Sigmoid colon (tissue), 4 donors: ENCODE measurements around a stretch of chr12.

GRCh38 chr12:49189435-49189982 lies 629 bp upstream of the TUBA1A start:
- PRO-cap, result no peak
- RAMPAGE, long total RNA, 4 experiments, result no peak in any of the 4 experiments

DNA sequence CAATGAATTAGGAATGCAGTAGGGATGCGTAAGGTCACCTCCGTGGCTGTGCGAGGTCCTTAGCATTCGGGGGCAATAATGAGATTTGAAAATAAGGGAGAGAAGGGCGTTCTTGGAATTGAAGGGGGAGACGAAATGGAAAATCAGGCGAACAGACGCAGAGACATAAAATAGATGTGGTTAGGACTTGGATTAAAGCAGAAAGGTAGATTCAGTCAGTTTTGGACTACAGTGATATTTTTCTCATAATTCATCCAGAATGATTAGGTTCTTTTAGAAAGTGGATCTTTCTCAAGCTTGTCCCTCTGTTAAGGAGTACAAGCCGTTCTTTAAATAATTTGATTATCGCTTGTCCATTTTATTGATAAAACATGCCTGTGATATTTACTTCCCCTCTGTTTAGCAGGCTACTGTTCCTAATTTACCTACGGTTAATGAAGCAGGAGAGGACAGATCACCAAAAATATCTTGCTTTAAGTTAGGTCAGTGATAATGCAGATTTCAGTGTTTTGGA lies 733 bp downstream of the SPATS2 start:
- PRO-cap, result no peak
- RAMPAGE, long total RNA, 4 experiments, result no peak in any of the 4 experiments

GRCh38 chr12:49389147-49389736 lies 22.0 kb downstream of the SPATS2 start:
- PRO-cap, result no peak
- RAMPAGE, long total RNA, 4 experiments, result no peak in any of the 4 experiments

- PRO-cap, result no peak
- RAMPAGE, long total RNA, 4 experiments, result no peak in any of the 4 experiments
Measured at GRCh38 chr12:49558412-49558844, 9.5 kb downstream of the MCRS1 start.

DNA sequence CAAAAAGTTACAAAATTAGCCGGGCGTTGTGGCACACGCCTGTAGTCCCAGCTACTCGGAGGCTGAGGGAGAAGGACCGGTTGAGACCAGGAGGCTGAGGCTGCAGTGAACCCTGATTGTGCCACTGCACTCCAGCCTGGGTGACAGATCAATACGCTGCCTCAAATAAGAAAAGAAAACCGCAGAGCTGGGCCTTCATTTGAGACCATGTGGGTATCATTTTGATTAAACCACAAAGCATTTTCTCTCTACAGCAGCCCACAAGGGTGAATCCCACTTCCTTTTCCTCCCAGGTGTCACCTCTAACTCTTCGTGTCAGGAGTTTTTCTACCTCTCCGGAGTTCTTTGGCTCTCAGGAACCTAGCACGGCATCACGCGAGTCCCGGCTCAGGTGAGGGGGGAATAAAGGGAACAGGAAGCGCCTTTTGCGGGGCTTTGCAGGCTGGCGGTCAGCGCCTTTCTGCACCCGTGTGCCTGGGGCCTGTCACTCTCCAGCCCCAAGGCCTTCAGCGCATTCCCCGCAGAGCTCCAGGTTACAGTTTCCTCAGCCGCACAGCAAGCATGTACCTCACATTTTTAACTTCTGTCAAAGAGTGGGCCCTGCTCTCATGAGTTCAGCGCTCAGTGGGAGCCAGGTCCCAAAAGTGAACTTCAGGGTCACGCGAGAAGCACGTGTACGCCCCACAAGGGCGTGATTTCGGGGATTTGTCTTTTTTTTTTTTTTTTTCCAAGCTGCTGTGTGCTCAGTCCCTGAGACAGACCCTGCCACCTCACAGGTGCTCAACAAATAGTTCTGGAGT lies 817 bp upstream of the PRPF40B start:
- PRO-cap, result no peak
- RAMPAGE, long total RNA, 4 experiments, result no peak in any of the 4 experiments

- PRO-cap, result no peak
- RAMPAGE, long total RNA, 4 experiments, result no peak in any of the 4 experiments
Measured at GRCh38 chr12:49636488-49636845, 13.1 kb downstream of the PRPF40B start.

DNA sequence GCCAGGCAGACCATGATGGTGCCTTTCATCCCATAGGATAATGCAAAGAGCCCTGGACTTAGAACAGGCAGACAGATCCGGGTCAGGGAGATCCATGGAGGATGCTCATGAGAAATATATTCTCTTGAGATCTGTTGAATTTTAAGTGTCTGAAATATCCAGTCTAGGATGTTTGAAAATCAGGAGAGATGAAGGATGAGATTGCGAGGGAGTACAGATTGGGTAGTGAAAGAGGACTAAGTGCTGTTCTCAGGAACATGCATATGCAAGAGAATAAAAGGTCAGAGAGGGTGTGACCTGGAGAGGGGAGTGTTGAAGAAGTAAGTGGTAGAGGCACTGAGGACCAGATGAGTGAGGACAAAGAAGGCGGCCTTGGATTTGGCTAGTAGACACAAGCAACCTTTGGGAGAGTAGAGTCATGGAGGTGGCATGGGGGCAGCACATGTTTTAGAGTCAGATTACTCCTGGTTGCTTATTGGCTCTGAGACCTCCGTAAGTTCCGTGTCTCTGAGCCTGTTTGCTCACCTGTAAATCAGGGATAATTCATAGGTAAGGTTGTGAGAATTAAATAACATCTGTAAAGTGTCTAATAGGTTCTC lies 16.9 kb downstream of the PRPF40B start:
- PRO-cap, result no peak
- RAMPAGE, long total RNA, 4 experiments, result no peak in any of the 4 experiments

- PRO-cap, result no peak
- RAMPAGE, long total RNA, 4 experiments, result no peak in any of the 4 experiments
Measured at GRCh38 chr12:49653384-49654101, 30.2 kb downstream of the PRPF40B start.

DNA sequence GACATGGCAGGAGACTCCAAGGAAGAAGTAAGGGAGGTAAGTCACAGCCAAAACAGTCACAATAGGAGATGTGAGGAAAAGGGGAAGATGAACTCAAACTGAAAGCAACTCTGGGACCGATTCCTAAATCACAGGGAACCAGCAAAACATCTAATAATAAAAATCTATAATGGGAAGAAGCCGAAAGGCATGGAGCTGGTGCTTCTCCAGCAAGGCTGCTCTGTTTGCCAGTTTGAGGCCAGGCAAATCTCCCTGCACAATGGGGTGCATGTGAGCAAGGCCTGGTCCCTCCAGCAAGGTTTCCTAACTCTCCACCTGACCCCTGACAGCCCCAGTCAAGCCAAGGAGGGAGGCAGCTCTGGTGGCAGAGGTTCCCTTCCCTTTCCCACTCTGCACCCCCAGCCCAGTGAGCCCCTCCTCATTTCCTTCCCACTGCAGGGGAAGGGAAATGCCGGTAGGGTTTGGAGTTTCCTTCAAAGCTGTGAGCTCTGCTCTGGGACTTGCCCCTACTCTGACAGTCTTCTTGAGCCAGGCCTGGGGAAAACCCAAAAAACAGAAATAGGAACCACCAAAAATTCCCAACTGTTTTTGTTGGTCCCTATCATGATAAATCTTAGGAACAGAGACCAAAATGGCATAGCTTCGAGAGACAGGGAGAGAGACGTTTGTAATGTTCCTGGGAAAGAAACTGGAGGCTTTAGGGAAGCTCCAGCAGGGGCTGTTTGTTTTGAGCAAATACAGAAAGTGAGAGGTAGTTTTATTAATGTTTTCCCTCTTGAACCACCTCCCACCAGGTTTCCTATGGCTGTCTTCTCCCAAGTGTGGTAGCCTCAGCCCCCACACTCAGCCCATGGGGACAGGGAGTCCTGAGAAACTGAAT lies 34.7 kb downstream of the FMNL3 start:
- PRO-cap, result unidirectional peak, plus-strand start at position 637 of the sequence
- RAMPAGE, long total RNA, 4 experiments, result no peak in any of the 4 experiments

DNA sequence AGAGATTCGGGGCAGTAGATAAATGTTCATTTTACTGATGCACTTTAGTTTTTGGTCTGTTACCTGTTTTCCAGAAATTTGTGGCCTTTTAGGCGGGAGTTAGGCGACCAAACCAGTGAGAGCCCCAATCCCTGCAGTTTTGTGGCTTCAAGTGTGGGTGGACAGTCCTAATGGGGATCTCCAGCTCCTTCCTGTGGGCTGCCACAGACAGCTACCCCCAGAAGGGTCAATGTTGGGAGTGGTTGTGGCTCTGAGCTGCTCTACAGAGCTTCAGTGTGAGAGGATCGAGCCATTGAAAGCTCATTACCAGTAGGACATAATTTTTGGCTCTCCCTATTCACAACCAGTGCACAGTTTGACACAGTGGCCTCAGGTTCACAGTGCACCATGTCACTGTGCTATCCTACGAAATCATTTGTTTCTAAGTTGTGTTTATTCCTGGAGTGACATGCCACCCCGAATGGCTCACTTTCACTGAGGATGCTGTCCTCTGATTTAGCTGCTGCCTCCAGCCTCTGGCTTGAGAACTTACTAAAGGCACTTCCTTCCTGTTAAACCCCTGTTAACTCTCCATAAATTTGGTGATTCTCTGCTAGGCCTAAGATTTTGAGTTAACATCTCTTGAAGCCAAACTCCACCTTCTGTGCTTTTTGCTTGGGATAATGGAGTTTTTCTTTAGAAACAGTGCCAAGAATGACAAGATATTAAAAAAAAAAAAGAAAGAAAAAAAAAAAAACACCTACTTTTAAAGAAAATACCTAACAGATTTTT lies 22.8 kb downstream of the TMBIM6 start:
- PRO-cap, result no peak
- RAMPAGE, long total RNA, 4 experiments, result no peak in any of the 4 experiments

DNA sequence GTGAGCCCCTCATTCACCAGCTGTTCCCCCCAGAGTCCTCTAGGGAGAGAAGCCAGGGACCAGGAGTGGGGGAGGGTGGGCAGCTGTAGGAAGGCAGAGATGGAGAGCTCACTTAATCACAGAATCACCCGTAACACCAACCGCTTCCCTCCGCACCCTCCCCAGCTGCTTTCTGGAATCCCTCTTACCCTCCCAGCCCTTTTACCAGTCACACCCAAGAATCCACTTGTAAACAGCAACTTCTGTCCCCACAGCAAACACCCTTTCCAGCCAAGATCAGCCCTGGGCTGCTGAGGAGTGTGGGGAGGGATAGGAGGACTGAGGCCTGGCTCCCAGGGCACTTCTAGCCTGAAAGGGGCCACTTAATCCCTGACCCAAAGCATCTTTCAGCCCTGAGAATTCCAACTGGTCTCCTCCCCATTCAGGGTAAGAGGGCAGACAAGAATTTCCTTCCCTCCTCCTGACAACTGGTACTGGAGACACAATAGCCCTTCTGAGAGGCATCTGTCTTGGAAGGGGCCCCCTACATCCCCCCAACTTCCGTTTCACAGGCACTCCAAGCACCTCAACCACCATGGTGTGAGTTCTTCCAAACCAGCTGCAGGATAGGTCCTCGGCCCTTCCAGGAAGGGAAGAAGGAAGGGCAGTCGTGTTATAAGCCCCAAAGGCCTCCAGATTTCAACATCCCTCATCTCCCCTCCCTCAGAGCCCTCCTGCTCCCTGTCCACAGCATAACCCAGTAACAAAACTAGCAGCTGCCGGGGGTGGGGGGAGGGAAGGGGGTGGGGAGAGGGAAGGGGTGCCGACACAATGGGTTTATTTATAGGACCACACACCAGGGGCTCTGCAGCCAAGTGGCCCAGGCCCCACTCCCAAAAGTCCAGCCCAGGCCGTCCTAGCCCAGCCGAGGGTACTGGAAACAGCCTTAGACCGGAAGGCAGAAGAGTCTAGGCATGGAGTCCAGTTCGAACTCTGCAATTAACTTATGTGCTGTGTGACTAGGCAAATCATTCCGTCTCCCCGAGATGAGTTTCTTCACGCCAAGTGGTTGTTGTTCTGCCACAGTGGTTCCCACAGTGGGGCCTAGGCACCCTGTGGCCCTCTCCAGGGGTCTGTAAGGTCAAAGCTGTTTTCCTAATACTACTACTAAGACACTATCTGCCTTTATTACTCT lies 18.4 kb downstream of the NCKAP5L start:
- PRO-cap, result no peak
- RAMPAGE, long total RNA, 4 experiments, result no peak in any of the 4 experiments

DNA sequence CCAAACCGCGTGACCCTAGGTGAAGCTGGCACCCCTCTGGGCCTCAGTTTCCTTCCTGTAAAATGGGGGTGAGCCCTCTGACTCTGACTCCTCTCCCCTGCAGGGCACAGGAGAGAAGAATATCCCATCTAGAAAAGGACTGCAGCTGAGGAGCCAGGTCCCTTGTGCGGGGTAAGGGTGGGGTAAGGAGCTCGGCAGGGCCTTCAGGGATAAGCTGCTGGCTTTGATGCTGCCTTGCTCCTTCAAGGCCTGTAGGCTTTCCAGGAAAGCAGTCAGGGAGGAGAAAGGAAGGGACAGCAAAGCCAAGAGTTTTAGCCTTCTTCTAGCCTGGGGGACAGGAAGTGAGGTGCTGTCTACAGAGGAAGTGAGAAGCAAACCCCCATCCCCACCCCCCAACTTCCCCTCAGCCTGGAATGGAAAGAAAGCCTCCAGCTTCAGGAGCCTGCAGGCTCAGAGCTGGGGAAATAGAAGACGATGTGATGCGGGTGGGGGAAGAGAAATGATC lies 7.3 kb downstream of the NCKAP5L start:
- PRO-cap, result no peak
- RAMPAGE, long total RNA, 4 experiments, result no peak in any of the 4 experiments

- PRO-cap, result no peak
- RAMPAGE, long total RNA, 4 experiments, result no peak in any of the 4 experiments
Measured at GRCh38 chr12:49868798-49869876, 26.2 kb upstream of the BCDIN3D start.

DNA sequence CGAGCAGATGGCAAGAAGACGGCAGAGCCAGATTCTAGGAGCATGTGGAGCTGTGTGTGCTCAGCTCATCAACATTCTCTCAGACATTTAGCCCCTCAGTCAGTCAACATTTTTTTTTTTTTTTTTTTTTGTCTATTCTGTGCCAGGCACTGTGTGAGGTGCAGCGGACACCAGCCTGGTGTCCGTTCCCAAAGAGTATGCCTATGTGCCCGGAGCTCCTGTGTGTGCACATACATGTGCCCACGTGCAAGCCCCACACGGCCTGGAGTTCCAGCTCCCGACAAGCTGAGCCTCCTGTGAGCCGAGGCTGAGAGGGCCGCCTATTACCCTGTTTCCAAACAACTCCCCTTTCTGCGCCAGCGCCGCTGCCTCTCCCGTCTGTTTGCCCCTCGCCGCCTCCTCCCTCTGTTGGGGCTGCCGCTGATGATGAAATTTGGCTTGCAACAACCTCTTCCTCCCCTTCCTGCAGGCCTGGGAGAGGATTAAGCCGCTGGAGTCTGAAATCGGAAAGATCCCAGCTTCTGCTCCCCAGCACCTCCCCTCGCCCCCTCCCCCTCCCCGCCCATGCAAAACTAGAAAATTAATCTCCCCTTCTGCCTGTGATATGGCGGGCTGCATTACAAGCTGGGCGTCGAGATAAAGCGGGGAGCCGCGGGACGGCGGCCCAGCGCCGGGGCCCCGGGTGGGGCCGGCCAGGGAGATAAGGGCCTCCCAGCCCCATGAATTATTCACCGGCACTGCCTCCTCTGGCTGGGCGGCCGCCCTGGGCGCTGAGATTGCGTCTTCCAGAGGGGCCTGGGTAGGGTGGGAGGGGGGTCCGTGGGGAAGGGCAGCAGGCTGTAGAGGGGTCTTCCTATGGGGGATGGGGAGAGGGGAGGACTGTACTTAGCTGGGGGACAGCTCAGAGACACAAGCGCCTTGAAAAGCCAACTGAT lies 6.9 kb upstream of the ASIC1 start:
- PRO-cap, result no peak
- RAMPAGE, long total RNA, 4 experiments, result no peak in any of the 4 experiments

DNA sequence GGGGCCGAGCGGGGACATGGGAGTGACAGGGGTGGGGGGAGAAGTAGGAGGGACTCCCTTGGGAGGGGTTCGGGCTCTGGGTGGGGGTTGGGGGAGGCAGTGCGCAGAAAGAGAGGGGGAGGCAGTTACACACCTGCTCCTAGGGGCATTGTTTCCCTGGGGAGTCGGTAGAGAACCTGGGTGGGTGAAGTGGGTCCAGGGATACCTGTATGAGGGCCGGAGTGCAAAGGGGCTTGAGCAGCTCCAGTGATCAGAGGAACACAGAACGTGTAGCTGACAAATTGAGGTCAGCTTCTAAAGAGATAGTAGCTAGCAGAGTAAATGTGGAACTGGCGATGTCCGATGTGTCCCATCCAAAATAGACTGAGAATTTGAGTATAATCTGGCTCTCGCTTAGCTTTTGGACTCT lies 447 bp downstream of the SMARCD1 start:
- PRO-cap, result bidirectional peak, plus-strand start at position 99 of the sequence, minus-strand start outside the sequence
- RAMPAGE, long total RNA, 4 experiments, result no peak in any of the 4 experiments

GRCh38 chr12:50110658-50111382 lies 1.2 kb upstream of the COX14 start:
- PRO-cap, result unidirectional peak, minus-strand start at chr12:50110846; bidirectional peak, plus-strand start at chr12:50111309, minus-strand start at chr12:50111253
- RAMPAGE, long total RNA, 4 experiments, result no peak in any of the 4 experiments

GRCh38 chr12:50251826-50252367 lies 31.4 kb downstream of the LIMA1 start:
- PRO-cap, result no peak
- RAMPAGE, long total RNA, 4 experiments, result no peak in any of the 4 experiments

DNA sequence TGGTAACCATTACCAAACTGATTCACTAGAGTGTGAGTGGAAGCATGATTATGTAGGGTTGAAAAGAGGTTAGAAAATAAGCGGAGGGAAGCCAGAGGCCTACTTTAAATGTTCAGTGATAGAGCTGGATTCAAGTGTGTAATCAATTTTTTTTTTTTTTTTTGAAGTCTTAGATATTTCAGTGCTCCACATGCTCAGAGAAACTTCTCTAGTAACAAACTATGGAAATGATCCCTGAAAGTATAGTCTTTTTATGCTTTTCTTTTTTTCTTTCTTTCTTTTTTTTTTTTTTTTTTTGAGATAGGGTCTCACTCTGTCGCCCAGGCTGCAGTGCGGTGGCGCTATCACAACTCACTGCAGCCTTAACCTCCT lies 16.5 kb upstream of the DIP2B start:
- PRO-cap, result no peak
- RAMPAGE, long total RNA, 4 experiments, result no peak in any of the 4 experiments

- PRO-cap, result no peak
- RAMPAGE, long total RNA, 4 experiments, result no peak in any of the 4 experiments
Measured at GRCh38 chr12:50506657-50507221, 2.0 kb downstream of the DIP2B start.

DNA sequence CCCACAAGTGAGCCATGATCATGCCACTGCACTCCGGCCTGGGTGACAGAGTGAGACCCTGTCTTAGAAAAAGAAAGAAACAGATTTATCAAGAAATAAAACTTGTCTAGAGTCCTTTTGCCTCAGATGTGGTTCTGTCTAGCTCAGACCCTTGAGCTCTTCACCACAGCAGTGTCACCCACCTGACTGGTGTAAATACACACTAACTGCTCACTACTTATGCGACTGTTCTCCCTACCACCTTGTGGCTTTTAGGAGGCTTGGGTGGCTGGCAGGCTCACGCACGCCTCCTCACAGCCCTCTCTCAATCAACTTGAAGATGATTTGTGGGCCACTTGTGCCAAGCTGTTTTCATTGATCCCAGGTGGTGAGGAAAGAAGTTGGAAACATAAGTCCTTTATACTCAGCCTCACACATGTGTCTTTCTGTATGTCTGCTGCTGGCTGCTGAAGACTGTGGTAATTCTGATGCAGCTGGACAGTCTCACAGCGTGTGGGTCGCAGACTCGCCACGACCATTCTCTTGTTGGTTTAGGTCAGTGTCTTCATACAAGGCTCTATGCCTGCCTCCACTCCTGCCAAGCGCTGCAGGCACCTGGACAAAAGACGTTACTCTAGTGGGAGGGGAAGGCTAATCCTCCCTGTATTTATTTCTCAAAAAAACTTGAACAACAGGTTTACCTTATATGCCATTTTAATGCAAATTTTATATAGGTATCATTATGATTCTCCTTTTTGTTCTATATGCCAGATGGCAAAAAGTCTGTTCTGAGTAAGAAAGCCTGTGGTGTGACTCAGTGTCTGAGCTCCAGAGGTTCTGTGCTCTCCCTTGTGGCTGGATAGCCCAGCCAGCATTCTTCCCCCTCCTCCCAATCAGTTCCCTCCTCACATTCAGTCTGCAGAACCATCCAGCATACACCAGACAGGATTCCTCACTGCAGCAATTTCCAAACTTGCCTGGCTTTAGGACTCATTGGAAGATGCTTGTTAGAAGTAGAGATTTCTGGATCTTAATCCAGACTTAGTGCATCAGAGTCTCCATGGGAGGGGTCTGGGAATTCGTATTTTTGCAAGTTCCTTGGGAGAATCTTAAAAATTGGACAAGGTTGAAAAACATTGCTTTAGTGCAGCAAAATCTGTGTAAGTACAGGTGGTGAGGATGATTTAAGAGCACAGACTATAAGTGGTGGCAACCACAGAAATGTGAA lies 115.6 kb downstream of the DIP2B start:
- PRO-cap, result no peak
- RAMPAGE, long total RNA, 4 experiments, result no peak in any of the 4 experiments